SJCRH30 (cell line): ENCODE data around the gene SDC1.

DNA sequence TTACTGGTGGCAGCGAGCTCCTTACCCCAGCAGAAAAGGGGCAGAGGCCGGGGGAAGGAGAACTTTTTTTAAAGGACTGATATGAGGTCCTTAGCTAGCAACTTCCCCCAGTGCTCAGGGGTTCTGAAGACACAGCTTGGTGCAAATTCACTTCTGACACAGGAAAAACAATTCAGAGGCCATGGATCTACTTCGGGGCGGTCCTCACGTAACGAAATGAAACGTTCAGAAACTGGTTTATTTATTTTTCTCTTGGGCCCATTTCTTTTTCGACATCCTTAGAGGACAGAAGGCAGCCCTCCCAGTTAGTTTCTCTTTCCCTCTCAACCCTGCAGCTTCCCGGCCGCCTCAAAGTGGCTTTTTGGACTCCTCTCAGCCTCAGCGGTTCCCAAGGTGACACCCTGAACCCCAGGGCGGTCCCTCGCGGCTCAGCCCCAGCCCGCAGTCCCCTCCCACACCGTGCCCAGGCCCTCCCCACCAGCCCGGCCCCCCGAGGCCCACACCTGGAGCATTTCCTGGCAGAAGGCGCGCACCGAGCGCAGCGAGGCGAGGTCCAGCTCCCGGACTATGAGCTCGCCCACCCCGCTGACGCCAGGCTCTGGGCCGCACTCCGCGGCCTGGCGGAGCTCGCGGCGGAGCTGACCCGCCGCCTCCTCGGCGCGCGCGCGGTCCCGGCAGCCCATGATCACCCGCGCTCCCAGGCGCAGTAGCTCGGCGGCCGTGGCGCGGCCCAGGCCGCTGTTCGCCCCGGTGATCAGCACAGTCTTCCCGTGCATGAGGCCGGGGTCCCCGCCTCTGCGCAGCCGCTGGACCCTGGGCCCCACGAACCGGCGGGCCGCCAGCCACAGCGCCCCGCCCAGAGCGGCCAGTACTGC lies 539 bp downstream of the RDH14 start:
- RAMPAGE, long total RNA = no peak

GRCh38 chr2:18729787-18730364 lies 140.5 kb upstream of the NT5C1B start:
- RAMPAGE, long total RNA = no peak

DNA sequence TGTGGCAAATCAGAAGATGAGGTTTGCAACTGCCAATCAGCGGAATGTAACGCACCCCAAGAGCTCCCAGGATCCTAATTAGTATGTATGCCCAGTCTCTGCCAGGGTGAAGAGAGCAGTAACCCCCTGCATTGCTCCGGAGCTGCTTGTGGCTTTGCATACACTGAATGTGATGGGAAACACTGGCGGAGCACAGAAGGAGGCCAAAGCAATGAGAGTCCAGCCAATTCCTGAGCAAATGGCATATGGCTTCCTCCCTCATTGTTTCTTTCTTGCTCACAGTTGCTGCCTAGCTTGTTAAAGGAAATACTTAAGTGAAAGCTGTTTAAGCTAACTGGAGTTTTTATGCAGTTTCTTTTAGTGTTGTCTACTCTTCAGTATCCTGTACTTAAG lies 343.5 kb upstream of the NT5C1B start:
- RAMPAGE, long total RNA = no peak

DNA sequence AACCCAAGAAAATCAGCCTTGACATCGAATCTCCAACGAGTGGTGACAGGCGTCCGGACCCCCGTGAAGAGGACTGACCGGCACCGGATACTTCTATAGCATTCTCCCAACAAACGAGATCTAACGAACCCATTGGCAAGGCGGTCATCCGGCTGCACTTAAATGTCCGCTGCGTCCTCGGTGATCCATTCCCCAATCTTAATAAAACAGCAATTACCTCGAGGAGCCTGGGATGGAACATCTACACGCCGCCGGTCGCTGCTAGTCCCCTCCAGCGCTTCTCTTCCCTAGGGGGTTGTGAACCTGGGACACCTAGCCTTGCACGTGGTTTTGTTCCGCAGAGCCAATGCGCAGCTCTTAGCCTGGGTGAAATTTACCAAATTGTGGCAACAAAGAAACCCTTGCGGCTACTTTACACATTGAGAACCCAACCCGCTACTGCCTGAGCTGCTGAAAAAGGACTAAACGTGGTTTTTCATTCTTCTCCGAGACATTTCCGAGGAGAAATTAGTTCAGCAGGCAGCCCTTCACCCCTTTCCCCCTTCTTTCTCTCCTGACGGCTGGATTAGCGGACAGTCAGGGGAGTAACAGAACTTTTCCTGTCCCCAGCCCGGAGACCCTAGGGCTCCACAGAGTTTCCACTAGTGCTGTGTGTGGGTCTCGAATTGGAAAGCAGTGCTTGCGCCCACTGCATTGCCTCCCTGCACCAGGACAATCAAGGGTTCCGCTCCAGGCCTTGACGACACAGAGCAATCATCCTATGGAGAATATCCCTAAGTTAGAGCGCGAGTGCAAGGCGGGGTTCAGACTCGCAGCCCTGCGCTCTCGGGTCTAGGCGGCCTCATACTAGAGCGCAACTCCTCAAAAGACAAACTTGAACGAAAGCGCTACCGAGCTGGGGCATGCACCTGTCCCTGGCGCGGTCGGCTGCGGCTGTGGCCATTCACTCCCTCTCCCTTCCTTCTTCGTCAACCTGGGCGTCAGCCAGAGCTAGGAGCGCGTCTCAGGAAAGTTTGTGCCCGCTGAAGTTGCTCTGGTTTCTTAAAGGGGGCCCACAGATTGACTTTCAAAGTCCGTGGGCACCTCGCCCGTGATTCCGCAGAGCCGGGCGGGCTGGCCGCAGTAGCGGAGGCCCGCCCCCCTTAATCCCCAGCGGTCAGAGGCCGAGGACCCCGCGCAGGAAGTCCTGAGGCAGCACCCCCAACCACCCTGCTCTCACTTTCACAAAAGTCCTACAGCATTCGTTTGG lies 1.0 kb downstream of the OSR1 start:
- RAMPAGE, long total RNA = no peak

DNA sequence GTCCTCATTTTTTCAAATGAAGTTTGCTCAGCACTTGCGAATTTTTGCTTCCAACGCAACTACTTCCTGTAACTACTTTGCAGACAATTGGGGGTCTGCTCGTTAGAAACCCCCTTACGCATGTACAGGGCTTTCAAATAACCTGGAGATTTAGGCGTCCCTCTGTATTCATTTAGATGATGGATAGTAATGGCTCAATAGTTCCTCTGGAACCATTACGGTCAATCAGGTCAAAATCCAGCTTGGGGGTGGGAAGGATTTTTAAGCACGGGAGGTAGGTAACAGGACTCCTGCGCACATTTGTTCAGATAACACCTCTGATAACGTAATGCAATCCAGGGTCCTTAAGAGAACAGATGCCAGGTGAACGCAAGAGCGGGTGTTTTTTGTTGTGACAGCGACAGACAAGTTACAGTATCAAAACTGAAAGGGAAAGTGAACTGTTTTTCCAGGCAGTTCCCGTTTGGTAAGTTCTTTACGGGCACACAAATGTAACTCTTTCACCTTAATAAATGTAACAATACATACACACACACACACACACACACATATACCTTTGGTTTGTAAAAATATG lies 3.7 kb upstream of the OSR1 start:
- RAMPAGE, long total RNA = no peak

DNA sequence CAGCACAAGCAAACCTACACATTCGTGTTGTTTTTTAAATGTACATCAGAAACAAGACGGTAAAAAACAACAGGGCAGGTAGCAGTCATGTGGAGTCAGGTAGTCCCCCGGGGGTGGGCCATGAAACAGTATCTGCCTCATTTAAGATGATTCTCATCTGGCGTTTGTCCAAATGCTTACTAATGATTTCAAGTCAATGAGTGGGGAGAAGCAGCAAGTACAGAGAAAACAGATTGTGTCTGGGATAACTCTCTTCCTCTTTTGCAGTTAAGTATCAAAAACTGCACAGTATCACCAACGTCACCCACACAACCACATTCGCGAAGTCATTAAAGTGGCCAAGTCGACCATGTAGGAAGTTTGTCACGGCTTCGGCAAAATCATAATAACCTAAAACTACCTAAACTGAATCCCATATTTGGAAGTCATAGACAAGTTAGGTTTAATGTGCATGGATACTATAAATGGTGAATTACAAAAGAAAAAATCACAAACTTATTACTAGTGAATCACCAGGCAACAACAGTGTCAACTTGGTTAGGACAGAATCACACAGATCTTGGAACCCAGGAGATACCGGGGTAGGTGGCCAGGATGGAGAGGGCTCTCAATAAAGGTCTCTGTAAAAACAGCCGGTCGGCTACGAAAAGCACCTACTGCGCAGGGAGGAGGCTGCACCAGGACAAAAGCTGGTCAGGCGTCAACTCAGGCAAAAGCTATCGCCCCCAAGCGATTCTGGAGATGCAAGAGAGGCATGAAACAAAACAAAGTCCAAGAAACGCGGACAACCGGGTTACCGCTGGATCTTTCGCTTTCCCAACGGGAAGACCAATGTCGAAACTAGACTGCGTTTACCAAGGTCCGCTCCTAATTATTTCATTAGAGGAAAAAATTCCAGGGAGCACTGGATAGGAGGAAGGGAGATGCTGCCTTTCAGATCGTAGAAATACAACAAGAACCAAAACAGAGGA lies 1.0 kb downstream of the LAPTM4A start:
- RAMPAGE, long total RNA = no peak

GRCh38 chr2:20109032-20109569 lies 57.7 kb upstream of the LAPTM4A start:
- RAMPAGE, long total RNA = no peak

DNA sequence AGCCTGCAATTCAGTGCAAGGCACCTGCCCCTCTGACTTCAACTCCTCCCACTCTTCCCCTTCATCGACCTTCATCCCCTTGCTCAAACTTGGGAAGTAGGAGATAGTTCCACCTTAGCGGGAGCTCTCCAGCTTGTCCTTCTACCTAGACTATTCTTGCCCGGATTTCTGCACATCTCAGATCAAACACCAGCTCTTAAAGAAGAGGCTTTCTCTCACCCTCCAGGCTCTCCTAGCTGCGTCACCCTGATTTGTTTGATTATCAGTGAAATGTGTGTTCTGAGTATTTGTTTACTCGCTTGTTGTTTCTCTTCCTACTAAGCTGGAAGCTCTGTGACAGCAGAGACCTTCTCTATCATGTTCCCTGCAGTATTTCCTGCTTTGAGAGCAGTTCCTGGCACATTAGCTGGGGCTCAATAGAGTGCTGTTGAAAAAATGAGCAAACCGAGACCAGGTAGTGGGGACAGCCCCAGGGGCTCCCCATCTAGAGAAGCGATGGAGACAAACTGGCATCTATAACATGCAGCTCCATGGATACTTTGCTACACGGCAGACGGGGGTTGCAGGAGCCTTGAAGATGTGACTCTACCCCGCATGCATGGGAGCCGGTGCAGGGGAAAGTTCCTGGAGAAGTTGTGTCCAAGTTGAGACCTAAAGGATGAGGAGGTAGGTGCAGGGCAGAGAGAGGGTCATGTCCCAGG lies 70.7 kb upstream of the LAPTM4A start:
- RAMPAGE, long total RNA = no peak

GRCh38 chr2:20185313-20186060 lies 39.4 kb downstream of the SDC1 start:
- RAMPAGE, long total RNA = no peak

DNA sequence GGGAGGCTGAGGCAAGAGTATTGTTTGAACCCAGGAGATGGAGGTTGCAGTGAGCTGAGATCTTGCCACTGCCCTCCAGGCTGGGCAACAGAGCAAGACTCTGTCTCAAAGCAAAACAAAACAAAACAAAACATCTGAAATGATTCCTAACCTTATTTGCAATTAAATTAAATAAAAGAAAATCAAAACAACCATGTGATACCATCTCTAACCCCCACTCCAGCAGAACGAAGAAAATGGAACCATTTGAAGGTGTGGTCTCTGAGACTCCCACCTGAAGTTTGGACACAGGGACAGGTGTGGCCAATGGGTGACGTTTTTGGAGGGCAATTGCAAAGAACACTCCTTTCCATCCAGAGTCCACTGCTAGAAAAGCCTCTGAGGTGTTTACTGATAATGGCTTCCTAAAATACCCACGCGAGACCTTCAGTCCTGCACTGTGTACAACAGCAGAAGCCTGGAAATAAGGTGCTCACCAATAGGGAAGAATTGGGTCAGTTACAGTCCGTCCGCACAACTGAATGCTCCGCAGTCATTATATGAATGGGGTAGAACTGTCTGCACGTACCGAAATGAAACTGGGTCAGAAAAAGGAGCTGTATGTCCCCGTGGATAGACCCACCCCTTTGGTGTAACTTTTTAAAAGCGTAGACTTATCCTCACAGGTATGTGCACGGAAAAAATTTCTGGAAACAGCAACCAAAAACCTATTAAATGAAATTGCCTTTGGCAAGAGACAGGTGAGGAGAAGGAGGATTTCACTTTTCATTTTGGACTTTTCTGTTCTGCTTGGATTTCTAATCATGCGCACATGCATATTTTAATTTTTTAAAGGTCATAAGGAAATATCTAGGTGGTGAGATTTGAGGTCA lies 29.5 kb downstream of the SDC1 start:
- RAMPAGE, long total RNA = no peak

GRCh38 chr2:20196047-20196472 lies 28.9 kb downstream of the SDC1 start:
- RAMPAGE, long total RNA = no peak

- RAMPAGE, long total RNA = no peak
Measured at GRCh38 chr2:20218688-20219810, 5.9 kb downstream of the SDC1 start.

- RAMPAGE, long total RNA = no peak
Measured at GRCh38 chr2:20224173-20224518, 784 bp downstream of the SDC1 start.

DNA sequence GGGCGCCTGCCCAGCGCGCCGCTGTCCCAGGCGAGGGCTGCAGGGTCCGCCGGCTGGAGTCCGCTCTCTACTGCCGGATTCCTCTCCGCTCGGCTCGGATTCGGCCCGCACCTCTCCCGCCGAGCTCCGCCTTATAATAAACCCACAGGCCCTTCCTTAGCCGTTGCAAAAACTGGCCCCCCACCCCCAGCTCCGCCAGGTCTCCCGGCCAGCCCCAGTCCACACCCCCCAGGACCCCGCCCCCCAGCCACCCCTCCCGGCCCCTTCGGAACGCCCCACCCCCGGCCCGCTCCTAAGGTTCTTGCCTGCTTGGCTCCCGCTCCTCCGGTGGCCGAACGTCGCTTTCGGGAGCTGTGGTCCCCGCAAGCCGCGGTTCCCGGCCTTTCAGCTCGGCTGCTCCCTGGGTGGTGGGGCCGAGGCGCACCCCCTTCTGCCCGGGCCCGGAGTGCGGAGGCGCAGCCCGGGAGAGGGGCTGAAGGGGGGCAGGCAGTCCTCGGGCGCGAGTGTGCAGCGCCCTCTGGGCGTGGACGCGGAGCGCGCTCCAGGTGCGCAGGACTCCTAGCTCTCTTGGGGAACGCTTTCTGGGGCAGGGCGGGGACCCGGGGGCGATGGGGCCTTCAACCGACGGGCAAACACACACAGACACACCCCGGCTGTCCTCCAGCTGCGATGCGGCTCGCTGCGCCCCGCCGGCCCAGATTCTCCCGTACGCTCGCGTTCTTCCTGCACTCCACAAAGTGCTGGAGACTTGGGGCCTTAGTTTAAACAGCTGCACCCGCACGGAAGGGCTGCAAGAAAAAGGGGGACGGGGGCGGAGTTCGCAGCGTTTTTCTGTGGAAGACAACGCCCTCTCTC lies at the start of gene SDC1:
Gene SDC1, minus strand, starts transcription at position 174 of the 855 bp plus-strand sequence.
- RAMPAGE, long total RNA = no peak

DNA sequence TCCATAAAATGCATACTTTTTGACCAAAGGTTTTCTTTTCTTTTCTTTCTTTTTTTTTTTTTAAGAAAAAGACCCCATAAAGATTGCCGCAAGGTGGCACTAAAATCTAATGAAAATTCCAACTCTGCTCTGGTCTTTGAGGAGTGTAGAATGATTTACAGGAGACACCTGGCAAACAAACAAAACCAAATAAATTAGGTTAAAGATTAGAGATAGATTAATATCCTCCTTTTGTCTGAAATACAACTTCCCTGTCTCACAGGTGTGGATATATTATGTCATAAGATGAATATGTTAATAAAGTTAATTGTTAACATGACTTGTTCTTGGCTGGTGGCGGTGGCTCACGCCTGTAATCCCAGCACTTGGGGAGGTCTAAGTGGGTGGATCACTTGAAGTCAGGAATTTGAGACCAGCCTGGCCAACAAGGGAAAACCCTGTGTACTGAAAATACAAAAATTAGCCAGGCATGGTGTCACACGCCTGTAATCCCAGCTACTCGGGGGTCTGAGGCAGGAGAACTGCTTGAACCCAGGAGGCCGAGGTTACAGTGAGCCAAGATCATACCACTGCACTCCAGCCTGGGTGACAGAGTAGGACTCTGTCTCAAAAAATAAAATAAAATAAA lies 3.5 kb upstream of the RHOB start:
- RAMPAGE, long total RNA = no peak

DNA sequence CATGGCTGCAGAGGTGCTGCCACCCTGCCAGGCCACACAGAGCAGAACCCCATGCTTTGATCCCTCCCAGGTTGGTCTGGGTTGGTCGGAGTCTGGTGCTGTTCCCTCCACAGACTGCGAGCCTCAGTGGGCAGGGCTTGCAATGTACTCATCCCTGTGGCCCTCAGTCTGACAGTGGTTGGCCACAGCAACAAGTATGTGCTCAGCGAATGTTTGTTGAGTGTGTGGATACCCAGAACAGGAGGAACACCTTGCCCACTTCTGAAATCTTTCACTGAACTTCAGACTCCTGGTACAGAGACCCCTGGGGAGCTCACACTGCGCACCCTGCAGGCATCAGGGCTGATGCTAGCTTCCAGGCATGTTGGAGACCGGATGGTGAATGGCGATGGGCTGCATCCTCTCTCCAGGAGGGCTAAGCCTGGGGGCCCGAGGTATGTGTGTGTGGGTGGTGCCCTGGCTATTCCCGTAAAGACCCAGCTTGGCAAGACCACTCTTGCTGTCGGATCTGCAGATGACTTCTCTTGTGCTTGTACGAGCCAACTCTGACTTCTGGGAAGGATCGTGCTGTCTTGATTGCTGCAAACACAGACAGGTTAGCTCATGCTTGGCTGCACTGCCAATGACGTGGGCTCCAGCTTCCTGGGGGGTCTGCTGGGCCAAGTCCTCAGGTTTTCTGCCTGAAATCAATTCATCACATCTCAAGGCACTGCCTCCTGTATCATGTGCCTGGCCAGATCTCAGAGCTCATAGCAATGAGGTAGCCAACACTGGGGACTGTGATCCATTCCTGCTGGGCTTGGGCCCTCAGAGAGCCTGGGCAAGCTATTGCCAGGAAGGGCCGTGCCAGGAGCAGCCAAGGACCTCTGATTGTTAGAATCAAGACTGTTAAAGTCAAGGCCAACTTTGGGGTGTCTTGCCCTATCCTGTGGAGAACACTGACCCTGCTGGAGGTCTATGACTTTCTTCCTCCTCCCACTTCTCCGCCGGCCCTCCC lies 43.7 kb downstream of the RHOB start:
- RAMPAGE, long total RNA = no peak

DNA sequence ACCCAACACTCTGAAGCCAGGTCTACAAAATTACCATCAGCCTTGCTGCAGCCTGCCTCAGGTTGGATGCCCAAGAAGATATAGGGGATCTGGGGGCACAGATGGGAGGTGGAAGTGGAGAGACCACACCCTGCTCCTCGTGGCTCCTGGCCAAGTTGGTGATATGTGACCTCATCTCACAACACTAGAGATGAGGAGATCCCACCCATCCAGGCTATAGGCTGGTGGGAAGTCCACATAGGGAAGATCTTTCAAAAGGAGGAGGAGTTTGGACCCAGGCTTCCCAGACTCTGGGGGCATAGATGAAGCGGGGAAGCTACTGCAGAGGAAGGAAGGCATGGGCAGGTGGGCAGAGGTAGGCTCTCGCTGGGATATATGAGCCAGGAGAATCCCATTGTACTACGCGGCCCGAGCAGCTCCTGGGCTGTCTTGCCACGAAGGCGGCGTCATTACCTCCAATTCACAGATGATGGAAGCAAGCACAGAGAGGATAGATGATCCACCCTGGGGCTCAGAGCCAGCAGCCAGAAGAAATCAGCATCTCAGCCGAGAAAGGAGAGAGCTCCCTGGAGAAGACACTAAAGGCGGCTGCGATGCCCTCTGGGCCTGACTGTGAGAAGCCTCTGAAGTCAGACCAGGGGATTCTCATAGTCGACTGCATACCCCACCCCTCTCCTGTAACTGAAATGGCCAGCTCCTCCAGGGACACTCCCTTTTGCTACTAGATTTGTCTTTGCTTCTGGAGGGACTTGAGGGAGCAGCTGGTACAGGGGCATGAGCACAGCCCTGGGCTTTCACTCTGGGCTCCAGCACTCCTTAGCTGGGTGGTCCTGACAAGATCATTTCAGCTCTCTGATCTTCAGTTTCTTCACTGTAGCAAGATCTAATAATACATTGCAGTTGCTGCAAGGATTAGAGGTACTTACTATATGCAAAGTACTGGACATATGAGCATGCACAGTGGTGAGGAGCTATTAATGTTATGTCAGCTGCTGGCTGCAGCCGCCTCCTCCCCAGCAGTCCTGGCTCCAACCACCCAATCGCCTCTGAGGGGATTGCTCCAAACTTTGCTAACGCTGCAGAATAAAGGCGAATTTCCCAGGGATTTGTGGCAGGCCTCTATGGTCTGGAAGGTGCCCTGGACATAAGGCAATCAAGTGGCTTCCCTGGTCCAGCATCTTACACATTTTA lies 96.3 kb downstream of the RHOB start:
- RAMPAGE, long total RNA = start-site peak on the plus strand centred at position 293 of the sequence, 64 bp wide, 8 and 8 reads in 2 replicates

DNA sequence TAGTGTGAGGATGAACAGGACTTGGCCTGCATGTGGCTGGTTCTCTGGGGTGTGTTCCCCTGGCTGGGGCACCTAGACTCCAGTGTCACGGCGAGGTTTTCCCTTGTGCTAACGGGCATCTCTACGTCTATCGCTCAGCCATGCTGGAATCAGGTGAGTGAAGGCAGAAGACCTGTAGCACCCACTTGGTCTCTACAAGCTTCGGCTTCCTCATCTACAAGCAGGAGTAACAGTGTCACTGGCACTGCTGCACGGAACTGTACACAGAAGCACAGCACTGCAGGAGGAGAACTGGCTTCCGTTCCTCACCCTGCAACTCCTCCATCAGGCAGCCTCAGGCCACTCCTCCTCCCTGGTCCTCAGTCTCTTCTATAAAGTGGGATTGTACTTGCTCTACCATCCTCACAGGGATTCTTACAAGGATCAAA lies 30.6 kb downstream of the HS1BP3 start:
- RAMPAGE, long total RNA = no peak

GRCh38 chr2:20622774-20623139 lies 28.1 kb downstream of the HS1BP3 start:
- RAMPAGE, long total RNA = no peak

- RAMPAGE, long total RNA = no peak
Measured at GRCh38 chr2:20996444-20996770, 47.5 kb downstream of the APOB start.